Sigmoid colon (tissue), 4 donors: ENCODE measurements around a stretch of chr17.

DNA sequence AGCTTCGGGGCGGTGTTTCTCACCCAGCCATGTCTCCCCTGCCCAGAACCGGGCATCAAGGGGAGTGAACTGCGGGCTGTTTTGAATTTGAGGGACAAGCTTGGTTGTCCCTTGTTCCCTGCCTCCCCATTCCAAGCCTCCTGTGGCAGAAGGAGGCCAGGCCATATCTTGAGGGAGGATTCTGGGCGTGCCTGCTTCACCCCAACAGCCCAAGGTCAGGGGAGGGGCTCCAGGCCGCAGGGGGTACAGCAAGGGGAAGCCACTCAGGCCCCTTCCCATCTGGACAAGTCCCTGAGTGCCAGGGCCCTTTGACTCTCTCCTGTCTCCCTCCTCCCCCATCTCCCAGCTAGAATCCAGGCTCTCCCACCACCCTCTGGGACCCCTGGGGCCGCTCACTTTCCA is 43.5 kb downstream of the SOCS3 start:
- PRO-cap = no peak
- RAMPAGE, long total RNA, 4 experiments = no peak in any of the 4 experiments

- PRO-cap = no peak
- RAMPAGE, long total RNA, 4 experiments = start-site peak on the plus strand in 1 of 4 experiments, at chr17:78352005-78352046 at its widest, 18 reads per replicate
Observed at GRCh38 chr17:78351382-78352158, 8.3 kb downstream of the SOCS3 start.

DNA sequence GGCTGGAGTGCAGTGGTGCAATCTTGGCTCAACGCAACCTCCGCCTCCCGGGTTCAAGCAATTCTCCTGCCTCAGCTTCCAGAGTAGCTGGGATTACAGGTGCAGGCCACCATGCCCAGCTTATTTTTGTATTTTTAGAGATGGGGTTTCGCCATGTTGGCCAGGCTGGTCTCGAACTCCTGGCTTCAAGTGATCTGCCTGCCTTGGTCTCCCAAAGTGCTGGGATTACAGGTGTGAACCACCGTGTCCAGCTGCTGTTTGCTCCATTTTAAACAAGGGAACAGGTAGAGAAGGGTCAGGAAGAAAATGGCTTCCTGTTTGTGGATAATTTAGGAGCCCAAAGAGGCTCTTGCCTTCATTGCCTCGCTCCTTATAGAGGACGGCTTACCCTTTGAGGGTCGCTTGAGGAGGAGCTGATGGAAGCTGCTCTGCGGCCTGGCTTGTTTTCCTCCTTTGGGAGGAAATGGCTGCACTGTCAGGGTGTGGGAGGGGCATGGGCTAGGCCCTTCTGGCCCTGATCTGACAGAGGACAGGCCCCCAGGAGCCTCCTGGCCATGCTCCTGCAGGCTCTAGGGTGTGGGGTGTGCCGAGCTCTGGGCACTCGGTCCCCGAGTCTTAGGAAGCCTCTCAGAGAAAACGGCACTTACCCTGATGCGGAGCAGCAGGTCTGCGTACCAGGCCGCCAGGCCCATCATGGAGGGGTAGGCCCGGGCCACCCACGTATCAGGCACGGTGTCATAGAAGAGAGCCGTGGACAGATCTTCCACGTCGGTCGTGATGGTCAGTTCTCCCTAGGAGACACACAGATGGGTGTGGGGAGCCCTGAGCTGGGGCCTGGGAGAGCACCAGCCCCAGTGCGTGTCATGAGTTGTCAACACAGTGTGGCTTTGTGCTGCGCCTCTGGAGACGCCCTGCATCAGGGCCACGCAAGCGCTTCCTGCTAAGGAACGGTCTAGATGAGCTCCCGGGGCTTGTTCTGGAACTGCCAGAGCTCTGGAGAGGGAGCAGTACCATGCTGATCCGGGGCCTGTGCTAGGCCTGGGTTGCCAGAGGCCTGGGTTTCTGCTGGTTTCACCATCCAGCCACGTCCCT is 47.7 kb downstream of the PGS1 start:
- PRO-cap = no peak
- RAMPAGE, long total RNA, 4 experiments = no peak in any of the 4 experiments

- PRO-cap = no peak
- RAMPAGE, long total RNA, 4 experiments = no peak in any of the 4 experiments
Observed at GRCh38 chr17:78680912-78681510, 101.1 kb downstream of the CYTH1 start.

DNA sequence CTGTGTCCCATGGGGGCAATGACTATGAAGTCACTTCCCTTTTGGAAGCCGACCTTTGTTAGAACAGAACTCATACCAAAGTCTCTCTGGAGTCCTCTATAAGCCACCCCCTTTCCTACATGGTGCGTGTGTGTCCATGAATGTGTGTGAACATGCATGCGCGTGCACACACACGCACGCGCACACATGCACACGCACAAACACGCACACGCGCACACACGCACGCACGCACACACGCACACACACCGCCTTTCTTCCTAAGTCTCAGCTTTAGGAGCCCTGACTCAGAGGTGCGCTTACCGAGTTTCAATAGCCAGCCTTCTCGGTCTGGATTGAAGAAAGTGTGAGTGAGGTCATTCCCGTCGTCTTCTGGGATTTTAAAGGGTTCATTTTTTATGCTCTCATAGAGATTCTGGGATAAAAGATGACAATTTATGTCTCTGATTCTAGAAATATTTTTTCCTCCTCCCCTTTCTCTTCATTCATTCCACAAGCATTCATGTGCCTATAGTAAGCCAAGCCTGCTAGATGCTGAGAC is 84.0 kb downstream of the CYTH1 start:
- PRO-cap = no peak
- RAMPAGE, long total RNA, 4 experiments = no peak in any of the 4 experiments

DNA sequence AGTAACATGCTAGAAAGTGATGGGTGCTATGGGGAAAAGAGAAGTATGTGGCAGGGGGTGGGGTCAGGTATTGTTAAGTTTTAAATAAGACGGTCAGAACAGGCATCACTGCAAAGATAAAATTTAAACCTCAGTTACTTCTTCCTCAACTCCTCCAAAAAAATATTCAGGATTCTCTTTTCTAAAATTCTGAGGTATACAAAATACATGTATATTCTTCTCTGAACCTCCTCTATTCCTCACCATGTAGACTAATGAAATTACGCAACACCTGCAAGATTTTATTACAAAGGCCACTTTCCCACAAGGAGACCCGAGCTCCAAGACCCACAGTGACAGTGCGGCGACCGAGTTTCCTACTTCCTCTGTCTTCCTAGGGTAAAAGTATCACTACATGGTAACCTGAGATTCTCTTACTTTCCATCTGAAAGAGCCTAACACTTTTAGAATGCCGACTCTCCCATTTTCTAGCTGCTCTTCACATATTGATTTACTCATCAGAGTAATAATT is 35.9 kb downstream of the CYTH1 start:
- PRO-cap = no peak
- RAMPAGE, long total RNA, 4 experiments = no peak in any of the 4 experiments

- PRO-cap = no peak
- RAMPAGE, long total RNA, 4 experiments = no peak in any of the 4 experiments
Observed at GRCh38 chr17:78771723-78772574, 10.1 kb downstream of the CYTH1 start.

DNA sequence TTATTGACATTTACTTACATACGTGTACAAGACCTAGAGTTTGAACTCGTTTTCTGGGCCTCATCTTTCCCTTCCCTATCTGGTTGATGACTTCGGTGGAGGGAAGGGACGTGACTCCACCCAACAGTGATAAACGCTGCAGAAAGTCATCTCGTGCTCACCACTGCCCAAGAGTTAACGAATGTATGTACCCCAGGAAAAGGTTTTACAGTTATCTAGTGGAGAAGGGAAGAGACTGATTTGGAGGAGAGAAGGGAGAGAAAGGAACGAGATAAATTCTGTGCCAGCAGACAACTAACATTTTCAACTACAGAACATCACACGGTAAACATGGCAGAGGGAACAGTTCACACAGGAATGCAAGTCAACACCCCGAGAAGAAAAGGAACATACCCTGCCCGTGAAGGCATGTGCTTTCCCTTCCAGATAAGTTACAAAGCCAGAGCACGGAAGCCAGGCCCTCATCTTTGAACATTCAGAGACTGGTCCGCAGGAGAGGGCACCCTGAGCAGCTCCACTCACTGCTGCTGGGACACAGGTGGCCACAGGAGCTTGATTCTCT is 13.9 kb upstream of the CYTH1 start:
- PRO-cap = no peak
- RAMPAGE, long total RNA, 4 experiments = no peak in any of the 4 experiments

DNA sequence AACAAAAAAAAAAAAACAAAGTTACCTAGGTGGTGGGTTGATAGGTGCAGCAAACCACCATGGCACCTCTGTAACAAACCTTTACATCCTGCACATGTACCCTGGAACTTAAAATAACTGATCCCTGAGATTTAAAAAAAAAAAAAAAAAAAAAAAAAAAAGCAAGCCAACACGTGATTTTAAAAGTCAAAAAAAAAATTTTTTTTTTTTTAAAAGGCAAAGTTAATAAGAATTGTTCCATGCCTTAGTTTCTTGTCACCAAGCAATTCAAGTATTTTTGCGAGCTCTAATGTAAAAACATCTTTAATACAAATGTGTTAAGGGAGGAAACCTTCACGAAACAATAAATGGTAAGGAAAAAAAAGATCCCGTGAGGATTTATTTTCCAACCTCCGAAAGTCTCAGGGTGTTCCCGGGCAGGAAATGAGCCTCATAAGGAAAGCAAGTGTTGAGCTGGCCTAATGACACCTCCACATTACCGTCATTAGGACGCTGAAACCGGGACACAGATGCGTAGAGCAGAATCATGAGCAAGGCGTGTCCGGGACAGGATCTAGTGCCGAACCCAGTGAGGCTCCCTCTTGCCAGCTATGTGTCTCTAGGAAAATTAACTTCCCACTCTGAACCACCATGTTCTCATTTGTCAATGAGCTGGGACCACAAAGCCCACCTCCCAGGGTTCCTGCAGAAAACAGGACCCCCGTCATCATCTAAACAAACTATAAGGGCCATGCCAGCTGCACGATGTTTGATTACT is 22.6 kb upstream of the CYTH1 start:
- PRO-cap = no peak
- RAMPAGE, long total RNA, 4 experiments = no peak in any of the 4 experiments

DNA sequence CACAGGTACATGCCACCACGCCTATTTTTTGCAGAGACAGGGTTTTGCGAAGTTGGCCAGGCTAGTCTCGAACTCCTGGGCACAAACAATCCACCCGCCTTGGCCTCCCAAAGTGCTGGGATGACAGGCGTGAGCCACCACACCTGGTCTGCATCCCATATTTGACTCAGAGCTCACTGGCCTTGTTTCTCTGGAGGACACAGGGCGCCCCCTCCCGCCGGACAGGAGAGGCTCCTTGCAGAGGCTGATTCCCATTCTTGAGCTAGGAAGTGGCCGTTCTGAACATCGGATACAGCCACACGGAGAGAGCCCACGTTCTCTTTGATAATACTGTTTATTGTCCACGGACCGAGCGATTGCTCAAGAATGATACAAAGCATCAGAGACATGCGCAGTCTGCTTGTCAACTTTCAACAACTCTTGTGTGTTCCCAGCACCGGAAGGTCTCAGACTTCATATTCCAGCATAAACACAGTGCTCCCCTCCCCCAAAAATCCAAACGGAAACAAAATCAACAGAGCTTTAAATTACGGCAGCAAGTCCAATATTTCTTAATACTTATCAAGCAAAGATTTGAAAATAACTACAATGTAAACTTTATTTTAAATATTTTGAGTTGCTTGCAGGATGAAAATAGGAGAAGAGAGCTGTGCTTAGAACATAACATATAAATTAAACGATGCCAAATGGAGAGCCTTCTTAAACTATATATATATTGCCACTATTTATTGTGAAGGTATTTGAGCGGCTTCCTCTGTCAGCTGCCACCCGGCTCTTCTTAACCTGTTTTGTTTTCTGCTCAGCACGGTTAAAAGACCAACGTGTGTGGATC is 12.3 kb upstream of the USP36 start:
- PRO-cap = no peak
- RAMPAGE, long total RNA, 4 experiments = no peak in any of the 4 experiments

DNA sequence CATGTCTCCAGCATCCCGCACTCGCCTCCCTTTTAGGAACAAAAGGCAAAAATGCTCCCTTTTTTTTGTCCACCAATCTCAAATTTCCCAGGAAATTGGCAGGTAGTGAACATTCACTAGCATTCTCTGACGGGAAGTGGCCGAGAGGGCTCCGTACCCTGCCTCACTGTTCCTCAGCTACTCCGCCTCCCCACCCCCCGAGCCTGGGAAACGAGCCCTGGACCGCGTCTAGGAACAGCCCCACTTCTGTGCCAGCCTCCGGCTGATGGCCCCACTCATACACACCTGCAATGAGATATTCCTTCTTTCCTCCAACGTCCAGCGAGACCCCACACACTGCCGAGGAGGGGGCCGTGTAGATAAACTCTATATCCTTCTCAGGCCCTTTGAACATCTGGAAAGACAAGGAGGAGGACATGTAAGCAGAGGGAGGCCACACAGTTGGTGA is 30.0 kb upstream of the USP36 start:
- PRO-cap = no peak
- RAMPAGE, long total RNA, 4 experiments = start-site peak on the minus strand in 2 of 4 experiments, centred at positions 342 to 375 of the sequence, 44 to 67 reads per replicate

GRCh38 chr17:78899228-78900050 is 3.6 kb downstream of the CEP295NL start:
- PRO-cap = no peak
- RAMPAGE, long total RNA, 4 experiments = no peak in any of the 4 experiments

- PRO-cap = no peak
- RAMPAGE, long total RNA, 4 experiments = no peak in any of the 4 experiments
Observed at GRCh38 chr17:79073373-79074083, 1.1 kb upstream of the ENGASE start.

DNA sequence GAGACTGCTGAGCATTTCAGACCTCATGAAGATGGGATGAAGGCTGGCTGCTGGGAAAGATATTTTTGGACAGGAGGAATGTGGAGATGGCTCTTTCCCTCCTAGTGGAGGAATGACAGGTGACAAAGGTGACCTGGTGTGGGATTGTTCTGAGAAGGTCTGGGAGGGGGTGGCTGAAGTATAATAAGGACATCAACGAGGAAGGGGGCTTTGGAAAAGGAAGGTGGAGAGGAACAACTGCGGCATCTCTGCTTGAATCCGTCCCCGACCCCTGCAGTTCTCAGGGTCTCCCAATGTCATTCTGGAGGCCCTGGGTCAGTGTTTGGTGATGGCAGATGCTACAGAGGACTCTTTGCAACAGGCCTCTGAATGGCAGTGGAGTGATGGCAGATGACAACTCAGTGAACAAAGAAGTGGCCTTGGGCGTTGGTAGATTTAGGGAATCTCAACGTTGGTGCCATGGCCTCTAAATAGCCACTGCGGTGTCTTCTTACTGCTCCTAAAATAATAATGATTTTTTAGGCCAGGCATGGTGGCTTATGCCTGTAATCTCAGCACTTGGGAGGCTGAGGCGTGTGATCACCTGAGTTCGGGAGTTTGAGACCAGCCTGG is 1.2 kb downstream of the ENGASE start:
- PRO-cap = no peak
- RAMPAGE, long total RNA, 4 experiments = no peak in any of the 4 experiments

DNA sequence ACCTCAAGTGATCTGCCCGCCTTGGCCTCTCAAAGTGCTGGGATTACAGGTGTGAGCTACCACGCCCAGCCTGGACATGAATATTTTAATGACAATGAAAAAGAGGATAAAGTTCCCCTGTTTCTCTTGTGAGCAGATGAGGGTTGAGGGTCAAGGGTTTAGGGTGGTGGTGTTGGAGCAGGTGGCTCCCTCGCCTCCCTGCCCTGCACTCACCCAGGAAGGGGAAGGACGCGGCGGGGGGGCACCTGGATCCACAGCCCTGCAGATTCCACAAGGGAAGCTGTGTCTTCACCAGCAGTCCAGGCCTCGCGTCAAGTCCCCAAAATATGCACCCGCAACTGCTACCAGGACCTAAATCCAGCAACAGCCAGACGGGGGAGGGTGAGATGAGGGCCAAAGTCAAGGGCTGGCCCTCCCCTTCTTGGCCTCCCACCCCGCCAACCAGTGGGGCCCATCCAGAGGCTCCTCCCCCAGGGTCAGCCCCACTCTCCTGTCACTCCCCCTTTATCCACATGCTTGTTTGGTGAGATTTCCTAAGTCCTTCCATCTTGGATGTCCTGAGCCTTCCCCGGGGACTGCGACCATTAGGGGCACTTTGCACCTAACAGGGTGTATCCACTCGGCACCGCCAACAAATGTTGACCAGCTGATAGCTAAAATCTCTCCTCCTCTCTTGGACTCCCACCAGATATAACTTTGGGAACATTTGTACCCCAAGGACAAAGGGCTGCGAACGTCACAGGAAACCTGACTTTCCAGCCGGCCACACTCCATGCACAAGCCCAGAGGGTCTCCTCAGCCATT is 138.7 kb downstream of the ENGASE start:
- PRO-cap = no peak
- RAMPAGE, long total RNA, 4 experiments = no peak in any of the 4 experiments

GRCh38 chr17:79715280-79715877 is 15.4 kb upstream of the ENPP7 start:
- PRO-cap = no peak
- RAMPAGE, long total RNA, 4 experiments = no peak in any of the 4 experiments

GRCh38 chr17:79776246-79776946 is 1.6 kb upstream of the CBX2 start:
- PRO-cap = no peak
- RAMPAGE, long total RNA, 4 experiments = no peak in any of the 4 experiments

GRCh38 chr17:79793034-79794182 is 3.5 kb downstream of the CBX8 start:
- PRO-cap = no peak
- RAMPAGE, long total RNA, 4 experiments = no peak in any of the 4 experiments

DNA sequence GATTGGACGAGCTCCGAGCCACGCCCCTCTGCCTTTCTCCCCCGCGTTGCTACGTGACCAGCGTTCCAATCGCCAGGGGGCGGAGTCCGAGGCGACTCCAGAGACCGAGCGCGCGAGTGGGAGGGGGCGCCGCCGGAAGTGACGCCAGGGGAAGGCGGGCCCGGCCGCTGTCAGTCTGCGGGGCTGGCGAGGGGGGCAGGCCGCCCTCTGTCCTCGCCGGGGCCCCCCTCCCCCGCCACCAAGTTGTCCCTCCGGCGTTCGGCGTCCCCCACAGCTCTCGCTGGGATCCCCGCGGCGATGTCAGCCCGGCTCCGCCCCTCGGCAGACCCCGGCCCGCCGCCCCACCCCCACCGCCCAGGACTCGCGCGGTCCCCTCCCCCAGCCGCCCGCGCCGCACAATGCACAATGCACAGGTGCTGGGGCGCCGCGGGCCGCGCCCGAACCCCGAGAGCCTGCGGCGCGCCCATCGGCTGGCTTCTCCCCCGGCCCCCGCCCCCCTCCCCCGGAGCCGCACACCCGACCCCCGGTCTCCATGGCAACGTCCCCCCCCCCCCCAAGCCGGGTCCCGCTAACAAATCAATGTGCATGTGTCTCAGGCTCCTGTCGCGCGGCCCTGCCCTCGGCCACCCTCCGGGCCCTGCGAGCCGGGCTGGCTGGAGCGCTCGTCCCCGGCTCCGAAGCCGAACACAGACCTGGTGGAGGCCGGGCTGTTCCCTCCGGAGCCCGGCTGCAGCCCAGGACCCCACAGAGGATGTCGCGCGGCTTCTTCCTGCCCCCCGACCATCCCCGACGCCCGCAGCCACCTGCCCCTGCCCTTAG is 583 bp upstream of the CBX8 start:
- PRO-cap = unidirectional peak, plus-strand start at position 173 of the sequence
- RAMPAGE, long total RNA, 4 experiments = no peak in any of the 4 experiments

GRCh38 chr17:79829453-79830031 is 9.7 kb downstream of the CBX4 start:
- PRO-cap = no peak
- RAMPAGE, long total RNA, 4 experiments = no peak in any of the 4 experiments